Cardiac fibroblast (primary cell): ENCODE measurements around the gene BCAS4.

GRCh38 chr20:50400556-50400949, 109.6 kb upstream of the PTPN1 start:
- RRBS, result no CpG with 5 or more reads among the region's 5 CpGs

DNA sequence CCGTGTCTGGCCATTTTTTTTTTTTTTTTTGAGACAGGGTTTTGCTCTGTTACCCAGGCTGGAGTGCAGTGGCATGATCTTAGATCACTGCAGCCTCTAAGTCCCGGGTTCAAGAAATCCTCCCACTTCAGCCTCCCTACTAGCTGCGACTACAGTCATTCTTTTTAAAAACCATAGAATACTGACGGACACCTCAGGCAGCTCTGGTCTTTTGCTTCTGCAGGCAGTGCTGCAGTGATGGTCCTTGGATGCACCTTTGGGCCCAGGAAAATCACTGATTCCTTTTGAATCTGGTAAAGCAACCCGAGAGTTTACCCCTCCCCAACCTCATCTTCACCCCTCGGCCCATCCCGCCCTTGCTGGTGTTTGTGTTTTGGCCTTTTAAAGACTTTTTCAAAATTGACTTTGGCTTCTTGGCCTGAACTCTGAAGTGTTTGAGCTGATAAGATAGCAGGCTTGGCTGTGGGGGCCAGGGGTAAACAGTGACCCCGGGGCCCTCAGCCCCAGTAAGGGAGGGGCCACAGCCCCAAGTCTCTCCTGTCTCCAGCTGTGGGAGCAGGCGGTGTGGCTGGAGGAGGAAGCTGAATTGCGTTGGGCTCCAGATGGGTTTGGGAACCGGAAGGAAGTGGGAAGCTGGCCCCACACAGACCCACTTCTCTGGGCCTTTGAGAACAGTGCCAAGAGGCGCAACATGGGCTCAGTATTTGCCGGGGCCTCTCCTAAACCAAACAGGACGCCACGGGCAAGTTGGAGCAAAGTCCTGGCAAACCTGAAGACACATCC, 54.6 kb upstream of the PTPN1 start:
- RRBS, result 16% methylated on average over 3 of the region's 15 CpGs

GRCh38 chr20:50483337-50483847, 26.8 kb upstream of the PTPN1 start:
- RRBS, result 4% methylated on average over 3 of the region's 8 CpGs

DNA sequence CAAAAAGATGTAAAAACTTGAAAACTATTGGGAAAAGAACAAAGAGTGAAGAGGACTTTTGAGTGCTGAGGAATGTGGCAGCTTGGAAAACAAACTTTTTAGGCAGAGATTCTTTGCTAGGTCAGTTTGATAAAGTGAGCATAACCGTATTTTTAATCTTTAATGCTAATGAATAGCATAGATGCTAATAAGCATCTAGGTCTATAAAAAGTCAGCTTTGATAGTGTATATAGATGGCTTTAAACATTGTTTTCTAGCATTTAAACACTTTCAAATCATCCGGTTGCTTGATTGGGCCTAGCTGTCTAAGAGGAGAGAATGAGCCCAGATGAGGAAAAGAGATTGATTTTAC, 2.8 kb downstream of the PTPN1 start:
- RRBS, result no CpG with 5 or more reads among the region's 2 CpGs

GRCh38 chr20:50579657-50580380, 69.6 kb downstream of the PTPN1 start:
- RRBS, result no CpG with 5 or more reads among the region's 20 CpGs

- RRBS, result no CpG with 5 or more reads among the region's 10 CpGs
These were observed 81.2 kb downstream of the PTPN1 start for GRCh38 chr20:50591089-50592077.

- RRBS, result no CpG with 5 or more reads among the region's 6 CpGs
These were observed 83.3 kb downstream of the PTPN1 start for GRCh38 chr20:50593486-50593874.

- RRBS, result 28% methylated on average over 5 of the region's 26 CpGs
These were observed 17.8 kb downstream of the RIPOR3 start for GRCh38 chr20:50673207-50674300.

DNA sequence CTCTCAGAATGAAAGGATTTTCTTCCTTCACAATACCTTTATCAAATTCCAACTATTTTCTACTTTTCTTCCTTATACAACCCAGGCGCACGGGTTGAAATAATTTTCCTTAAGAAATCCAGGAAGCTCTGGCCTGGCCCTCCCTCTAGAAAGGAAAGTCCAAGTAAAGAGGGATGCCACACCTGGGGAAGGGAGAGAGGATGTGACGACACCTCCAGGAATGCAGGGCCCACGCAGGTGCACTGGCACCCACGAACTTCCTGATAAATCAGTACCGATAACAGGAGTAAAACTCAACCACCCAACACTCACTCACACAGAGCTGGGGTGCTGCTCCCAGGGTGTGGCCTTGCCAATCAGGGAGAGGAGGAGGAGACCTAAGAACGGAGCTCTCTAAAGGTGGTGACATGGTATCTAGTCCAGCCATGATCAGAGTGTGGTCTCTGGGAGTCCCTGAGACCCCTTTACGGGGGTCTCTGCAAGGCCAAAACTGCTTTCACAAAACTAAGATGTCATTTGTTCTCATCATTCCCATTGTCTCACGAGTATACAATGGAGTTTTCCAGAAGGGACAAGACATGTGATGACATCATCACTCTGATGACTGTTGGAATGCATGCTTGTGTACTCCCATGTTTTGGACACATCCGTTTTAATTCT, 2.3 kb upstream of the PARD6B start:
- RRBS, result no CpG with 5 or more reads among the region's 10 CpGs

DNA sequence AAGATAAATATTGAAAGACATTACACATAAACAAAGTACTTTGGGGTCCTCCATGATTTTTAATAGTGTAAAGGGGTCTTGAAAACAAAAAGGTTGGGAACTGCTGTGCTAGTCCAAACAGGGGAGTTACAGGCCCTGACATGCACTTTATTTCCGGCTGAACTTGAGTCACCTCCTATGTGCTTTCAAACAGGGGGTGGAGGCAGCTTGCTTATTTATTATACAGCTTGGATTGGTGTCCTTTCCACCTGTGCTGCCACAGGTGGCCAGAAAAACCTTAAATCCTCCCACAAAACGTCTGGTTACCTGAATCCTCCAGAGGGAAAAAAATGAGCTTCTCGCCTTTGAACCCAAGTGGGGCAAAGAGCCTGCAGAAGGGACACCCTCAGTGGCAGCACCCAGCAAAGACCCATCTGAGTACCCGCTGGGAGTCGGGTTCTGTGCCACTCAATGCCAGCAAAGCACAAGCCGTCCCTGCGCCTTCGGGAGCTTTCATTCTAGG, 1.7 kb upstream of the PARD6B start:
- RRBS, result no CpG with 5 or more reads among the region's 8 CpGs

DNA sequence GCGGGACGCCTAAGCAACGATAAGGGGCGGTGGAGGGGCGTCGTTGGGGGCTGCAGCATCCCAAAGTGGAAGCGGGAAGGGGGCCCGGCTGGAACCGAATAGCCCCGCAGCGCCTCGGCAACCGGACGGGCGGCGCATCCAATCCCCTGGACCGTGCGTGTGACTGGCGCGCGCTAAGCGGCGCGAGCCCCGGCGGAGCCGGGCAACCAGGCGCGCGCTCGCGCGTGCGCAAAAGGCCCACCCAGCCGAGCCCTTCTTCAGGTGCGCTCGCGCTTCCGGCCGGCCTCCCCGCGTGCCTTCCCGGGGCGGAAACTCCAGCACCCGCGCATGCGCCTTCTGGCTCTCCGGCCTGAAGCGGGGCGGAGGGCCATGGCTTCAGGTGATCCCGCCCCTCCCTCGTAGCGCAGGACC, 547 bp upstream of the PARD6B start:
- RRBS, result 1% methylated on average over 32 of the region's 53 CpGs

DNA sequence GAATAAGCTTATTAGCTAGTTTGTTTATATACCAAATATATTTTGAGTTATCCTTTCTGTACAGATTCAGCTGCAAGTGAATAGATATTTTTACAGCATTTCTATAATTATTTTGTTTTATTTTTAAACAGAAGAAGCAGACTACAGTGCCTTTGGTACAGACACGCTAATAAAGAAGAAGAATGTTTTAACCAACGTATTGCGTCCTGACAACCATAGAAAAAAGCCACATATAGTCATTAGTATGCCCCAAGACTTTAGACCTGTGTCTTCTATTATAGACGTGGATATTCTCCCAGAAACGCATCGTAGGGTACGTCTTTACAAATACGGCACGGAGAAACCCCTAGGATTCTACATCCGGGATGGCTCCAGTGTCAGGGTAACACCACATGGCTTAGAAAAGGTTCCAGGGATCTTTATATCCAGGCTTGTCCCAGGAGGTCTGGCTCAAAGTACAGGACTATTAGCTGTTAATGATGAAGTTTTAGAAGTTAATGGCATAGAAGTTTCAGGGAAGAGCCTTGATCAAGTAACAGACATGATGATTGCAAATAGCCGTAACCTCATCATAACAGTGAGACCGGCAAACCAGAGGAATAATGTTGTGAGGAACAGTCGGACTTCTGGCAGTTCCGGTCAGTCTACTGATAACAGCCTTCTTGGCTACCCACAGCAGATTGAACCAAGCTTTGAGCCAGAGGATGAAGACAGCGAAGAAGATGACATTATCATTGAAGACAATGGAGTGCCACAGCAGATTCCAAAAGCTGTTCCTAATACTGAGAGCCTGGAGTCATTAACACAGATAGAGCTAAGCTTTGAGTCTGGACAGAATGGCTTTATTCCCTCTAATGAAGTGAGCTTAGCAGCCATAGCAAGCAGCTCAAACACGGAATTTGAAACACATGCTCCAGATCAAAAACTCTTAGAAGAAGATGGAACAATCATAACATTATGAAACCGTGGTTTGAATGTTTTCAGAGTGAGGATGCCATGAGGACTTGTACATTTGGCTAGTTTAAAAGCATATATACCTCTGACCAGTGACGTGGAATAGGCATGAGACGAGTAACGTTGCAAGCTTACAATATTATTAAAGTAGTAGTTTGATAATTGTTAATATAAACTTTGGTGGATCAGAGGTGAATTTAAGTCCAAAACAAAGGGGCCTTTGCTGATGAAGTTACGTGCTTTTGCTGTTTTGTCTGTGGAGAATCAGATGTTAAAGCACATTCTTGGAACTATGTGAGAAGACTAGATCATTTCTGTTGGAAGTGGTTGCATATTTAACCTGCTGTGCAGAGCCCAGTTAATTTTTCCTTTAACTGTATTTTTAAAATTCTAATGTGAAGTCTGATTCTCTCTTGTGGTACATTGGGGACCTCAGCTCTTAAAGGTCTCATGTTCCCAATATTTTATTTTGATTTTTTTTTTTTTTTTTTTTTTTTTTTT, 18.7 kb downstream of the PARD6B start:
- RRBS, result 18% methylated on average over 1 of the region's 21 CpGs

GRCh38 chr20:50794643-50795877, at the start of gene BCAS4:
Gene BCAS4 (plus strand): TSS chr20:50795061.
- RRBS, result 2% methylated on average over 25 of the region's 101 CpGs

GRCh38 chr20:50931550-50932321, 499 bp upstream of the ADNP start:
- RRBS, result 1% methylated on average over 8 of the region's 46 CpGs

GRCh38 chr20:50984281-50984785, 25.7 kb downstream of the MOCS3 start:
- RRBS, result no CpG with 5 or more reads among the region's 4 CpGs

DNA sequence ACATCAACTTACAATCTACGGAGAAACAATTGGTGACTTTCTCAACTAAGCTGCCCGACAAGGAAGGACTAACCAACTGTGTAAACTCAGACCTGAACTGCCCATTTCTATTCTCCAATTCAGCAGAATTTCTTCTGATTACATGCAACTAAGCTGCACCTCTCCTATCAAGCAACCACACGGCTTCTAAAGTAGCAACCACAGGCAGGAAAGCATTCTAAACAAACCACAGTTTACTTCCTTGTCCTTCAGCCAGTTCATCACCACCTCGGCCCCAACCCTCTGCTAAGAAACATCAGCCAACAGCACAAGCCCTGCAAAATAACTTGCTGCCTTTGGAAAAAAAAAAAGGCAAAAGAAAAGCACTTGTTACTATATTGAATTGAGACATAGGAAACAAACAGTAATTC, 140.4 kb downstream of the NFATC2 start:
- RRBS, result no CpG with 5 or more reads among the region's 4 CpGs

- RRBS, result 100% methylated on average over 3 of the region's 20 CpGs
These were observed 68.6 kb downstream of the NFATC2 start for GRCh38 chr20:51473599-51474542.

DNA sequence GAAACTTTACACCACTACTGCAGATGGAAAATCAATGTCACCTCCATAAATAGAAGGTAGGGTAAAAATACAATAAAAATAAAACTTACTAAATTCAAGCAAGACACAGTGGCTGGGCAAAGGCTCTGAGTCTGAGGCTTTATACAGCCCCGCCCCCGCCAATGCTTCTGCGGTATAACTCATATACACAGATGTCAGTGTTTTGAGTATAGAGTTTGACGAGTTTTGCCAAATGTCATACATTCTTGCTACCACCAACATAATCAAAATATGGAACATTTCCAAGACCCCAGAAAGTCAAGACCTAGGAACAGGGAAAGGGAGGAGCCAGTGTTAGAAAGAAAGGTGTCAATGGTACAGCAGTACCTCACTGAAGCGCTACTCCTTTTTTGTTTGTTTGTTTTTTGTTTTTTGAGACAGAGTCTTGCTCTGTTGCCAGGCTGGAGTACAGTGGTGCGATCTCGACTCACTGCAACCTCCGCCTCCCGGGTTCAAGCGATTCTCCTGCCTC, 12.7 kb downstream of the NFATC2 start:
- RRBS, result no CpG with 5 or more reads among the region's 10 CpGs

DNA sequence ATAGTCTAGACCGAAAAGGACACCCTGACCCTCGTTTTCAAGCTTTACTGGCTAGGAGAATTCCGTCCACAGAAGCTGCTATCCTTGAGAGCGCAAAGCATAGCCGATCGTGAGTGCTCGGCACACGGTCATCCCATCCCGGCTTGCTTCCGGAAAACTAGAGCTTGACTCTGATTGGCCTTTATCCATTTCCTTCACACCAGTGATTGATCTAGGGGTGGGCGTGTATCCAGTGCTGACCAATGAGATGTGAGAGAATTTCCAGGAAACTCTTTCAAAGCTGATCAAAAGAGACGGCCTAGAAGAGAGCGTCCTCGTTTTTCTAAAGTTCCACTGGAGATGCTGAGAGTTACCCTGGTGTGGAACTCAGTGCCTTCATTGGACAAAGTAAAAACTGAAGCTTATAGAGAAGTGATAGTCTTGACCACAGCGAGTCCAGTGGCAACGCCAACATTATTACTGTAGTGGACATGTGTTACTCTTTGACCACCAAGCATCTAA, 41.0 kb upstream of the NFATC2 start:
- RRBS, result no CpG with 5 or more reads among the region's 16 CpGs

DNA sequence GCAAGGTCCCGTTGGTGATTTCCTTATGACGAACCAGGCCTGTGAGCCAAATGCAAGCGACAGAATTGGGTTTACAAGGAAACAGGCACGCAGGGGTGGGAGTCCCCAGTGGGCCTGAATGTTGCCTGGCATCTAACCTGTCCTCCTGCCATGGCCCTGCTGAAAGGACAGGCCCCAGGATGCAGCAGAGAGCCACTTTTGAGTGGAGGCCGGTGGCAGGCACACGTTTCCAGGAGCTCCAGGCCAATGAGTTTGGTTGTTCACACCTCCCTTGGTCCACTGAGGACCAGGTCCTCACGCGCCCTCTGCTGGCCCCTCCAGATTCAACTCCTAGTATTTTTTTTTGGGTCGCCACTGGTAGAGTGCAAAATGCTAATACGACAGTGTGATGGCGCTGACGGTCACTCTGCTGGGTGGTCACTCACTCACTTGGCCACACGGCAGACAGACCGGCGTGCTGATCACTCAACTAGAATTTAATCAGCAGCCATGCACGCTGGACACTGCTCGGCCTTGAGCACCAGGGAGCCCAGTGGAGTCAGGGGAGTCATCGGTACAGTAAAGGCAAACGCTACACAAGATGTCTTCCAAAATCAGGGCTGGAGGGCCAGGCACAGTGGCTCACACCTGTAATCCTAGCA, 81.7 kb upstream of the NFATC2 start:
- RRBS, result no CpG with 5 or more reads among the region's 19 CpGs